ENCODE measurements around a stretch of chr13.

GRCh38 chr13:110047349-110048242 is 259.4 kb downstream of the COL4A1 start:
- PRO-cap, result no peak

DNA sequence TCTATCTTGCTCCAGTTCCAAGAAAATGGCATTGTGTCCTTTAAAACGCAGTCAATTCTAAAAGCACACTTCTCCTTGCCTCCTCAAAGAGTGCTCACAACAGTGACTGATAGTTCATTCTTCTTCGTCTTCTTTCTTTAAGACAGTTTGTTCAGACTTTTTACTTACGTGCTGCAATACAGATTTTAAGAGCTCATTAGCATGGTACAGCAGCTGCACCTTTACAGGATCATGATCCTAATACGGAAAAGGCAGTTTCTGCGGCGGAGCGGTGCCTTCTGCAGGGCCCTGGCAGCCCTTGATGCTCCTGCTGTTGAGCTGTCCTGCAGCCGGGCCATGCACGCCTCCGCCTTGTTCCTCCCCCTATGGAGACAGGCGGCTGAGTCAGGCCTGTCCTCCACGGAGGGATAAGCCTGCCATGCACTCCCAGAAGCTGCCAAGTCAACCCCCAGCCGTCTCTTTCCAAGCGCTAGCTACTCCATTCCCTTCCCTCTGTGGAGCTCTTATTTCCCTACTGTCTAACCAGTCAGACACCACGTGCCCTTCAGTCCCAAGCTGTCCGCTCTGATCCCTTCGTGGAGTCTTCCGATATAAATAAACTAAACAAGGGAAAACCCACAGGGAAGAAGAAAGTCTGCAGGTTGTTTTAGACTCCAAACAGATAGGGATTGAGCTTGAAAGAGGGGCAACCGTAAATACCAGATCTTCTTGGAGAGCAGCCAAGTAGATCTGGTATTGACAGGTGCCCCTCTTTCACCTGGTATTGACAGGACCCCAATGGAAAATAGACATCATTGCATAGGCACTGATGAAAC is 197.1 kb downstream of the COL4A1 start:
- PRO-cap, result no peak

GRCh38 chr13:110134522-110135359 is 172.2 kb downstream of the COL4A1 start:
- PRO-cap, result no peak

GRCh38 chr13:110178713-110179527 is 128.0 kb downstream of the COL4A1 start:
- PRO-cap, result no peak

- PRO-cap, result no peak
Measured at GRCh38 chr13:110192785-110193249, 114.1 kb downstream of the COL4A1 start.

DNA sequence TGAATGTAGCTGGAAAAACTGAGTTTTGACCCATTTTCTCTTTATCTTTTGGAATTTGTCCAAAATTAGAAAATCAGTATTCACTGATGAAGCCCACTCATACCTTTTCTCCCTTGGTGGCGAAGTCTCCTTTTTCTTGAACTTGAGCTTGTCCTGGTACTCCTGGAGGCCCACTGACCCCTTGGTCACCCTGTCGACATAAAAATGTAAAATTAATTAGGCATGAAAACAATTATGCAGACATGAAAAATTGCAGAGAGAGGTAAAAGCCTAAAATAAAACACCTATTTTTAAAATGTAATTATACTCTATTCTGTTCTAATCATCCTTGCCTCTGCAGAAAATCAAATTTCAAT is 99.7 kb downstream of the COL4A1 start:
- PRO-cap, result no peak

GRCh38 chr13:110233099-110233908 is 73.7 kb downstream of the COL4A1 start:
- PRO-cap, result no peak

GRCh38 chr13:110306572-110306830 is 456 bp downstream of the COL4A1 start:
- PRO-cap, result no peak

DNA sequence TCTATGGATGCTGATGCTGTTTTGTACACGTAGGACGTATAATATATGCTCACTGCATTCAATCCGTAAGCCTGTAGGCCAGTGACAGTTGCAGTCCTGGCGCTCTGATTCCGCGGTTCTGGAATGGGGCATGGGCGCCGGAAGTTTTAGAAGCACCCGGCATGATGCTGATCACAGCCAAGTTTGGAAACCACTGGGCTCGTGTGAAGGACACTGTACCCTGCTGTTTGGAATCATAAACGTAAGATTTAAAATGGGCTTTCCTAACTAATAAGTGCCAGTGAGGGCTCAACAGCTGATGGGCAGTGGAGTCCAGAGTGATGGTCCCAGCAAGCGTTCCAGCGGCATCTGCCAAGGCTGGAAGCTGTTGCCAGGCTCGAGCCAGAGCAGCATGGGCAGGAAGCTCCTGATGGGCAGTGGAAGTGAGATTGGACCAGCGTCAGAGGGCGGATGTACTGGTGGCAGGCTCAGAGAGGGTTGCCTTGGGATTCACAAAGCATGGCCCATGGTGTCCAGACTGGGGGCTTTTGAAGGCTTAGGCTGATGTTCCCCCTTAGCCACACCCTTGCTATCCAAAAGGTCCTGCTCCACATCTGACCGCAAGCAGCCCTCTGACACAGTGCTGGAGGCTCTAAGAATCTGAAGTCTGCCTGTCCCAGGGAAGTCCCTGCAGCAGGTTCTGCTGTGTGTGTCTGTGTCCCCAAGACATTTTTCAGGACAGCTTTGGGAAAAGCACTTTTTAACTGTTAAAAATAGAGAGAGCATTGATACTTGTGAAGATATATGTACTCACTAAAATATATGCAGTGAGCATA is 30.2 kb downstream of the COL4A2 start:
- PRO-cap, result no peak

- PRO-cap, result no peak
Measured at GRCh38 chr13:110346784-110347076, 39.6 kb downstream of the COL4A2 start.

- PRO-cap, result no peak
Measured at GRCh38 chr13:110387331-110387931, 80.3 kb downstream of the COL4A2 start.

DNA sequence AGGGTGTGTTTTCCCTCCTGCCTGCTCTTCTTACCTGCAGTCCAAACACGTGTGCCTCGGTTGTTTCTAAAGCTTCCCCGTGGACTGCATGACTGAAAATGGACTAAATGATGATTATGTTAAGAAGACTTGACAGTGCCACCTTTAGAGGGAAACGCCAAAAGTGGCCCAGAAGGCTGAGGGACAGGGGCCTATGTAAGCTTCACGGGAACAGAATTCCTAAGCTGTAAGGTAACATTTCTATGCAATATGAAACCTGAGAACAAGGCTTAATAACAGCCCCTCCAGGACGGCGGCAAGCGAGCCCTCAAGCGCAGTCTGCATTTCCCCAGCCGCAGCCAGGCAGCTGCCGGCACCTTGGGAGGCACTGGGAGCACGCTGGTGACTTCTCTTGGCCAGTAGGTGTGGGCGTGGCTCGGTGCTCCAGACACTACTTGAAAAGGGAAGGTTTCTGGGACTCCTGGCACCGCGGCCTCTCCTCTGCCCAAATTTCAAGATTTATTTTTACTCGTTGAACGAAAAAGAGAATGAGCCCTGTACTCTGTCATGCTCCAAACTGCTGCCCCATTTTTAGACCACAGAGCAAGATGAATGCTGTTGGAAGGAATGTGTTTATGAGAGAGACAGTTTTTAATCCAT is 81.0 kb downstream of the COL4A2 start:
- PRO-cap, result no peak

DNA sequence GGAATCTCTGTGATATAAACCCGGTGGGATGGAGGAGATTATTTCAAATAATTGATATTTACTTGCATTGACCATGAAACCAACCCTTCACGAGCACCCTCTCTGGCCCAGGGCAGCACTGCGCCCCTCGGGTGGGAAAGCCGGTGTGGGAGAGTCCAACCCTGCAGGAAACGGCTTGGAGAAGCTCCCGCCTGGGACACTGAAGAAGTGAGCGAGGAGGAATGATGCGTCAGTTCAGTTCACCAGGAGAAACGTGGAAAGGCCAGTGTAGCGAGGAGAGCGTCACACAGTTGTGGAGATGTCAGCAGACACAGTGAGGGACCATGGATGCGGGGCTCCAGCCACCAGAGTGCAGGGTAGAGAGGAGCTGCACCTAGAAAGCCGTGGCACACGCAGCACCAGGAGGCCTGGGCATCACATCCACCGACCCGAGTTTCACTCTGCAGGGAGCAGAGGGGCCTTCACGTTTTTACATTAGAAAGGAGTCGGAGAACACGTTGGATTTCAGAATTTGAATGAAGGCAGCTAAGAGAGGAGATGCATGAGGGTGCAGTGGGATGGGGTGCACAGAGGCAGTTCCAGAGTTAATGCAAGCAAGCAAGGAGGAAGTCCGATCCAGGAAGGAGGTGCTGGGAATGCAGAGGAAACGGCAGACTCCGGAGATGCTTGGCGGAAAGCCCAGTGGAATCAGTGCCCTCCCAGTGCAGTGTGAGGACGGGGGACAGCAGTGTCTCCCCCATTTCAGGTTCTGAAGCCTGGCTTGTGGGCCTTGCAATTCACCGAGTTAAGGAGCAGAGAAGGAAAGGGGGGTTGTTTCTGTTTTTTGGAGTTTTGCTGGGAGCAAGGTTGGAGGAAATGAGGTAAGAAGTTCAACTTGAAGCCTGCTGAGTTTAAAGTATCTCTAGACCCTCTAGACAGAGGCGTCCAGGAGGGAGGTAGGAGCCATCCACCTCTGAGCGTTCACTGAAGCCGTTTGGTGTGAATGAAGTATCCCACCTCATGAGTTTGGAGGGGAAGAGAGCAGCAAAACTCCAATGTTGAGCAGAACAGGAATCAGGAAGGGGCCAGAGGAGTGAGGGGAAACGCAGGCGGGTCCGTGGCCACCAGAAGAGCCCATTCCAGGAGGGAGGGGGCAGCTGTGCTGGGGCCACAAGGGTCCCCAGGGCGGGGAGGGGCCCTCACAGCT is 100.4 kb downstream of the COL4A2 start:
- PRO-cap, result no peak

- PRO-cap, result no peak
Measured at GRCh38 chr13:110420318-110421214, 113.5 kb downstream of the COL4A2 start.

- PRO-cap, result no peak
Measured at GRCh38 chr13:110467980-110468316, 93.6 kb downstream of the RAB20 start.

DNA sequence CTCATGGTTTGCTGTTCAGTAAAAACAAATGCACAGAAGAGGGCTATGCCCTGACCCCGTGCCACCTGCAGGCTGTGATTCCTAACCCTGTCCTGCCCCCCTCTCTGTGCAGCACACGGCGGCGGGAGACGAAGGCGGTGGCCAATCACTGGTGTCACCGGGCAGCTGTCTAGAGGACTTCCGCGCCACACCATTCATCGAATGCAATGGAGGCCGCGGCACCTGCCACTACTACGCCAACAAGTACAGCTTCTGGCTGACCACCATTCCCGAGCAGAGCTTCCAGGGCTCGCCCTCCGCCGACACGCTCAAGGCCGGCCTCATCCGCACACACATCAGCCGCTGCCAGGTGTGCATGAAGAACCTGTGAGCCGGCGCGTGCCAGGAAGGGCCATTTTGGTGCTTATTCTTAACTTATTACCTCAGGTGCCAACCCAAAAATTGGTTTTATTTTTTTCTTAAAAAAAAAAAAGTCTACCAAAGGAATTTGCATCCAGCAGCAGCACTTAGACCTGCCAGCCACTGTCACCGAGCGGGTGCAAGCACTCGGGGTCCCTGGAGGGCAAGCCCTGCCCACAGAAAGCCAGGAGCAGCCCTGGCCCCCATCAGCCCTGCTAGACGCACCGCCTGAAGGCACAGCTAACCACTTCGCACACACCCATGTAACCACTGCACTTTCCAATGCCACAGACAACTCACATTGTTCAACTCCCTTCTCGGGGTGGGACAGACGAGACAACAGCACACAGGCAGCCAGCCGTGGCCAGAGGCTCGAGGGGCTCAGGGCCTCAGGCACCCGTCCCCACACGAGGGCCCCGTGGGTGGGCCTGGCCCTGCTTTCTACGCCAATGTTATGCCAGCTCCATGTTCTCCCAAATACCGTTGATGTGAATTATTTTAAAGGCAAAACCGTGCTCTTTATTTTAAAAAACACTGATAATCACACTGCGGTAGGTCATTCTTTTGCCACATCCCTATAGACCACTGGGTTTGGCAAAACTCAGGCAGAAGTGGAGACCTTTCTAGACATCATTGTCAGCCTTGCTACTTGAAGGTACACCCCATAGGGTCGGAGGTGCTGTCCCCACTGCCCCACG is 49.4 kb downstream of the RAB20 start:
- PRO-cap, result no peak

GRCh38 chr13:110560009-110560543 is 1.4 kb downstream of the RAB20 start:
- PRO-cap, result no peak

DNA sequence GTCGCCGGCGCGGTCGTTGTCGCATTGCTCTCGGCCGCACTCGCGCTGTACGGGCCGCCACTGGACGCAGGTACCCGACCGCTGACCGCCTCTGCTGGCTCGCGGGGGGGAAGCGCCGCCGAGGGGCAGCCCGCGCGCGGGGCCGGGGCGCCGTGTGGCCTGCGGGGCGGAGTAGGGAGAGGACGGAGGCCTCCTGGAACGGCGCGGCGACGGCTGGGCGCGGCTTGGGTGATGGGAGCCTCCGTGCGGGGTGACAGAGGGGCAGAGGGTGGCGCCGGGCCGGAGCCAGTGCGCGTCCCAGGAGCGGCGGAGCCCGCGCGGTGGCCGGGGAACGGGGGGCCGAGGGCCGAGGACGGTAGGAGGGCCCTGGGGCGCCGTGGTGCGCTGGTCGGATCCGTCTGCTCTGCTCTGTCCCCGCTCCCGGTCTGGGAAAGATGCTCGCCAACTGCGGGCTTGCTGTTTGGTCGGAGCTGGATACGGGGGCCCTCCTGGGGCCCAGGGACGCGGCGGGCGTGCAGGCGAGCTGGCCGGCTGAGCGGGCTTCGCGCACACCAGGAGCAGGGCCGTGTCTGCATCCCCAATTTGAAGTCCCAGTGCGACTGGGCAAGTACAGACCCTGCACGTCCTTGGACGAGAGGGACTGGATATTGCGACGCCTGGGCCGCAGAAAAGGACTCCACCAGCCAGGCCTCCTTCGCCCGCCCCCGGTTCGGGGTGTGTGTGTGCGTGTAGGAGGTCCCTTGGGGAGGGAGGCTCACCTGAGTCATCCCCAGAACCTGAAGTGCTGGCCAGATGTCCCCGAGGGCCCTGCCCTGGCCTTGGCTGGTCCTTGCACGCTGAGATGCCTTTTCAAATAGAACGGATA is 592 bp downstream of the NAXD start:
- PRO-cap, result unidirectional peak, minus-strand start at position 427 of the sequence; unidirectional peak, minus-strand start at position 642 of the sequence; unidirectional peak, minus-strand start at position 720 of the sequence

GRCh38 chr13:110628280-110628682 is 12.9 kb downstream of the NAXD start:
- PRO-cap, result no peak

GRCh38 chr13:110632205-110632912 is 17.0 kb downstream of the NAXD start:
- PRO-cap, result no peak